ENCODE measurements around the gene KIAA0930.

GRCh38 chr22:45205480-45205902, 35.2 kb downstream of the KIAA0930 start:
- PRO-cap = no peak
- RAMPAGE, long total RNA, 4 experiments = start-site peak on the minus strand in 1 of 4 experiments, at chr22:45205642-45205855 at its widest, 23 to 25 reads per replicate

- PRO-cap = bidirectional peak, plus-strand start at chr22:45241130, minus-strand start at chr22:45240924
- RAMPAGE, long total RNA, 4 experiments = start-site peak on the minus strand in 3 of 4 experiments, at chr22:45240641-45240749 at its widest, 21 to 74 reads per replicate
Measured at GRCh38 chr22:45240446-45241415, at the start of gene KIAA0930. Gene KIAA0930 (minus strand): TSS chr22:45240894.

DNA sequence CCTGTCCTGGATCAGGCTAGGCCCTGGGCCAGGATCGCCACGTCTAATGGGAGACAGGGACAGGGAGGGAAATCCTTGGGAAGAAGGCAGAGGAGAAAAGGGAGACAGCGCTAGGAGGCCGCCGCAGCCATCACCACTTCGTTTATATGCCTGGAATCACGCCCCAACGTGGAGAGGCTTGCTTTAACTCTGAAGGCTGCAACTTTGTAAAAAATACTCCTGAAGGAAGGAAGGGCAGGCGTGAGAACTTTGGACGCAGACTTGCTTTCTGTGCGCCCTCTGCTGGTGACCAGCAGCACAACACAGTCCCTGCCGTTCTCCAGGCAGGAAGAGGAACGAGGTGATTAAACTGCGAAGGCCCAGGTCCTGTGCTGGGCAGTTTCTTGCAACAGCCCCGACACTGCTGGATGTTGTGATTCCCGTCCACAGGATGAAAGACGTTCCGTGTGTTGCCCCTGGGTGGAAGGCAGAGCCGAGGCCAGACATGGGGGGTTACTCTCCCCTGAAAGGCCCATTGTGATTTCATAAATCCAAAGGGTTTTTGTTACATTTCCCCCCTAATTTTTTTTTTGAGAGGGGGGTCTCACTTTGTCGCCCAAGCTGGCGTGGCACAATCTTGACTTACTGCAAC, 22.2 kb downstream of the RIBC2 start:
- PRO-cap = no peak
- RAMPAGE, long total RNA, 4 experiments = no peak in any of the 4 experiments

DNA sequence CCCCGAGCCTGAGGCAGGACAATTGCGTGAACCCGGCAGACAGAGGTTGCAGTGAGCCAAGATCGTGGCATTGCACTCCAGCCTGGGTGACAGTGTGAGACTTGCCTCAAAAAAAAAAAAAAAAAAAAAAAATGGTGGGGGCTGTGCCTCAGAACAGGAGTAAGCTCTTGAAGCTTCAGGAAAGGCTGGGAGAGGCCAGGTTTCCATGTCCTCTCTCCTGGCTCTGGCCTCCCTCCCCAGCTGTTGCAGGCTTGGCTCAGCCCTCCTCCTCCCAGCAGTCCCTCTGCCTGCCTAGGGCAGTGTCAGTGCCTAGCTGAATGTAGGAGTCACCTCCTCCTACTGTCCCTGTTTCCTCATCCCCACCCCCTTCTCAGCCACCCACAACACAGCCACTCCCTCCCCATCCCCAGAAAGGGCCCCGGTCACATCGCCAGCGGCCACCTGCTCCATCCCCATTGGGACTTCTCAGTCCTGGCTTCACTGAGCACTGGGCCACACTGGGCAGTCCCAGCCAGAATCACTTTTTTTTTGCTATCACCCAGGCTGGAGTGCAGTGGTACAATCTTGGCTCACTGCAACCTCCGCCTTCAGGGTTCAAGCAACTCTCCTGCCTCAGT, 3.0 kb upstream of the FBLN1 start:
- PRO-cap = no peak
- RAMPAGE, long total RNA, 4 experiments = no peak in any of the 4 experiments

GRCh38 chr22:45504213-45504908, 1.7 kb downstream of the FBLN1 start:
- PRO-cap = no peak
- RAMPAGE, long total RNA, 4 experiments = no peak in any of the 4 experiments

GRCh38 chr22:45551699-45551939, 48.9 kb downstream of the FBLN1 start:
- PRO-cap = no peak
- RAMPAGE, long total RNA, 4 experiments = no peak in any of the 4 experiments

GRCh38 chr22:45562755-45563561, 60.3 kb downstream of the FBLN1 start:
- PRO-cap = no peak
- RAMPAGE, long total RNA, 4 experiments = no peak in any of the 4 experiments

- PRO-cap = no peak
- RAMPAGE, long total RNA, 4 experiments = no peak in any of the 4 experiments
Measured at GRCh38 chr22:45588122-45588497, 83.5 kb upstream of the ATXN10 start.

- PRO-cap = no peak
- RAMPAGE, long total RNA, 4 experiments = no peak in any of the 4 experiments
Measured at GRCh38 chr22:45785297-45786117, 113.9 kb downstream of the ATXN10 start.

- PRO-cap = no peak
- RAMPAGE, long total RNA, 4 experiments = no peak in any of the 4 experiments
Measured at GRCh38 chr22:45848551-45849243, 128.3 kb downstream of the WNT7B start.

GRCh38 chr22:45974366-45974901, 2.5 kb downstream of the WNT7B start:
- PRO-cap = no peak
- RAMPAGE, long total RNA, 4 experiments = no peak in any of the 4 experiments

DNA sequence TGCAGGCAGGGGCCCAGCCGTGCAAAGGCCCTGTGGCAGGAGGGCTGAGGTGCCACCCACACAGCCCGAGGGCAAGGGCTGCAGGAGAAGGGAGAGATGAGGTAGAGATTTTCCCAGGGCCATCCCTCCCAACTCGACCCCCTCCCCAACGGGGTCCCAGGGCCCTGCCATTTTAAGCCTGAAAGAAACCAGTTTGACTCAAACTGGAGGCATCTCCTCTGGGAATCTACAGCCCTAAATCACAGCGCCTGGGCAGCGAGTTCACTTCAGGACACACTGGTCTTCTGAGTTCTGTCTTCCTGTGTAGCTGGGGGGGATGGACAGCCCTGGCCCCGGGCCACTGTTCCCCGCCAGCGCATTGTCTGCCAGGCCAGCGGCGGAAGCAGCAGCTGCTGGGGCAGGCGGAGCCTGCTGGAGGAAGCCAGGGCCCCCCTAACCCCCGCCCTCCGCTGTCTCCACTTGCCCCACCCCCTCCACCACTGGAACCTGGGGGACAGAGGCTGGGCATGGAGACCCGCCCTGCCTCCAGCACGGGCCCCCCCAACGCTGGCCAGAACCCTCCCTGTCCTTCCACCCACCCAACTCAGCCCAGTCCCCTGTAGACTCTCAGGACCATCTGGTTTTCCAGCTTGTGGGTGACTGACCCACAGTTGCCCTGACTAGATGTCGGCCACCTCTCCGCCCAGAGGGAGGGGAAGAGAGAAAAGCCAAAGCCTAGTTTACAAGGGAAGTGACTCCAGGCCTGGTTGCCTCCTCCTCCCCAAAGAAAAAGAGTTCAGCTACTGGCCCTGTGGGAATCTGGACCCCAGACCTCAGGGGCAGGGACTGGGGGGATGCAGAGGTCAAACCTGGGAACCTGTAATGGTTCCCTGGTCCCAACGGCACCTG, 20.5 kb upstream of the WNT7B start:
- PRO-cap = no peak
- RAMPAGE, long total RNA, 4 experiments = no peak in any of the 4 experiments

DNA sequence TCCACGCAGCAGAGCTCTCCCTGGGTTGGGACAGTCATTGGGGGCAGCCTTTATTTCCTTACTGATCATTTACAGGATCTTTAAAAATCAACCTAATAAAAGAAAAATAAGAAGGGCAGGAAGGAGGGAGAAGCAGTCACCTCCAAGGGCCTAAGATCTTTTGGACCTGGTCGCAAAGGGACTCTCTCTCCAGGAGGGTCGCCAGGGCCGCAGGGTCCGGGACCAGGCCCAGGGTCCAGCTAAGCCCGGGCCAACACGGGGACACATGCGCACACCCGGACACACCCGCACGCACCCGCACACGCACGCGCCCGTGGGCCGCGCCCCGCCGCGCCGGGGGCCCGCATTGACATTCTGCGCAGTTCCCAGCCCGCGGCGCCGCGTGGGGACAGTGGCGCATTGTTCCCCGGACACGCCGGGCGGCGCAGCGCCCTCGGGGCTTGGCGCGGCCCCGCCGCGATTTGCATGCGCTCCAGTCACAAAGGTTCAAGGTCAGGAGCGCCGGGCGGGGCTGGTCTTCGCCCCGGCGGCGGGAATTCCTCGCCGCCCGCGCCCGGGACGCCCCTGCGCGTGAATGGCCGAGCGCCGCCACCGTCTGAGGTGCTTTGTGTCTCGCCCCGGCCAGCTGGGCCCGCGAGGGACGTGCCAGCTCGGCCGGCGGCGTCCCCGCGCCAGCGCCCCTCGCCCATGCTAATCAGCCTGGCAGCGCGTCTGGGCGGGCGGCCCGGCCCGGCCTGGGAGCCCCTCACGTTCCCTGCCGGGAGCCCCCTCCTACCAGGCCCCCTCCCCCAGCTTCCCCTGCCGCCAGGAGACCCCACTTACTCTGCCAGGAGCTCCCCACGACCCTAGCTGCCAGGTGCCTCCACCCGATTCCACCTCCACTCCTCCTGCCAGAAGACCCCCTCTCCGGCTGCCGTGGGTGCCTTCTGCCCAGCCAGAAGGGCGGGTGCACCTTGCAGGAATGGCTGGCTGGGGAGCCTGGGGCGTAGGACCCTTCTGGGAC, 50.4 kb upstream of the WNT7B start:
- PRO-cap = bidirectional peak, plus-strand start at position 359 of the sequence, minus-strand start at position 384 of the sequence; bidirectional peak, plus-strand start at position 481 of the sequence, minus-strand start at position 463 of the sequence
- RAMPAGE, long total RNA, 4 experiments = no peak in any of the 4 experiments

- PRO-cap = no peak
- RAMPAGE, long total RNA, 4 experiments = no peak in any of the 4 experiments
Measured at GRCh38 chr22:46038455-46038978, 61.6 kb upstream of the WNT7B start.

DNA sequence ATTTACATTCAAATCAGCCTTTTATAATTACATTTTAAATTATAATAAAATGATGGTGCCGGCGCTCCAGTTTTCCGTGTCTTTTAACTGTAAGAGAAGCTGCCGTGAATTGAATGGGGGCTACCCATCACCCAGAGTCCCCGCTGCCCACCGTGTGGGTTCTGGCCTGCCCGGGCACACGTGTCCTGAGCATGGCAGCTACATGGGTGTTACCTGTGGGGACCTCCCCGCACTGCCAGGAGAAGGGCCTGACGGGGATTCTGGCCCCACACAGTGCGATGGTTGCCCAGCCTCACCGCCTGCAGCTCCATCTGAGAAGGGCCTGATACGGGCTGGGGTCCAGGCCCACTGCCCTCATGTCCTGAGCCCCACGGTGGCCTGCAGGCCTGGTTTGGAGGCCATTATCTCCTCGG, 72.2 kb upstream of the PPARA start:
- PRO-cap = no peak
- RAMPAGE, long total RNA, 4 experiments = no peak in any of the 4 experiments

DNA sequence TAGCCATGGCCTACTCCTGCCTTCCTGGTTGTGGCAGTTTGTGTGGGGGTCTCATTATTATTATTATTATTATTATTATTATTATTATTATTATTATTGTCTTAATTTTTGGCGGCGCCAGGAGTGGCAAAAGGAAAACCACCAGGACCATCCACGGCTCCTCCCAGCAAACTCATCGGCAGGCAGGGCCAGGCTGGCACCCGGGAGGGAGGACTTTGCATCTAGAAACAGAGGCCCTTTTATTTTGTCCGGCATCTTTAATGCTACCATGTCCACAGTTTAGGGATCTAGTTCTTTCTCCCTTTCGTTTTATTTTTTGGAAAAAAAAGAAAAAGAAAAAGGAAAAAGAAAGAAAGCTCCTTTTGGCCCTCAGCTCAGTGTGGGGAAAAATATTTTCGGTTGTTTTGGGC, 69.4 kb upstream of the PPARA start:
- PRO-cap = no peak
- RAMPAGE, long total RNA, 4 experiments = no peak in any of the 4 experiments

DNA sequence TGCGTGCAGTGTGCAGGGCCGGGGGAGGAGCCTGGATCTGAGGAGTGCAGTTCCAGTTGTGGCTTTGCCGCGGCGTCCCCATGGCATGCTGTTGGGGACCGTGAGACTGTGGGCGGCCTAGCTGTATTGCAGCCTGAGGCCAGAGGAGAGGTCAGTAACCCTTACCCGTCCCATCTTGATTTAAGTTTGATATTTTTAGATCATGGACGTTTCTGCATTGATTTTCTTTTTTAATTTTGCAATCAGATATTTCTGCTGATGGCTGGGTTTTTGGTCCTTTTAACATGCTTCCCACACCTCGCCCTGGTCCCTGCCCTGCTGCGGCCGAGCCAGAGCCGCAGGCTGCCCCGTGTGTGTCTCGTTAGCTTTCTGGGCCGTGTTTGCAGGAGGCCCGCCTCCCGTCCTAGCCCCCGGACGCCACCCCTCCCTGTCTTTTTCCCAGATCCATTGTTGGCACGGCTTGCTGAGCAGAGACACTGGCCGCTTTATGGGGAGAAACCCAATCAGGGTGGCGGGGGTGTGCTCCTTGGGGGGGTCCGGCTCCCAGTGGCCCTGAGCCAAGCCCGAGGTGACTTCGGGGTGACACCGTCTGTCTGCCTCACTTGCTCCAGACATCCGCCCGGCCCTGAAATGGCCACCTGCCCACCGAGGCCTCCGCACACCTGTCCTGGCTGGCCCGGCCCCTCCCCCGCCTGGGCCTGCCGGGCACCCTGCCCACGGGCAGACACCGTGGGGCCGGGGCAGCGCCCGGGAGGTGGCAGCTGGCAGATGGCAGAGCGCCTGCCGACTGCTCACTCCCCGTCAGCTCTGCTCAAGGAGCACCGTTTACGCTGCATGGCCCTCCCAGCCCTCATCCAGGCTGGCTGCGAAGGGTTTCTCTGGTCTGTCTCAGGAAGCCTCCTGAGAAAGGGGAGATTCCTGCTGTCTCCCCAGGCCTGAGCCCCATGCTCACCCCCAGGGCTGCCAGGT, 43.3 kb upstream of the PPARA start:
- PRO-cap = no peak
- RAMPAGE, long total RNA, 4 experiments = no peak in any of the 4 experiments

- PRO-cap = no peak
- RAMPAGE, long total RNA, 4 experiments = no peak in any of the 4 experiments
Measured at GRCh38 chr22:46142918-46143515, 7.3 kb upstream of the PPARA start.

DNA sequence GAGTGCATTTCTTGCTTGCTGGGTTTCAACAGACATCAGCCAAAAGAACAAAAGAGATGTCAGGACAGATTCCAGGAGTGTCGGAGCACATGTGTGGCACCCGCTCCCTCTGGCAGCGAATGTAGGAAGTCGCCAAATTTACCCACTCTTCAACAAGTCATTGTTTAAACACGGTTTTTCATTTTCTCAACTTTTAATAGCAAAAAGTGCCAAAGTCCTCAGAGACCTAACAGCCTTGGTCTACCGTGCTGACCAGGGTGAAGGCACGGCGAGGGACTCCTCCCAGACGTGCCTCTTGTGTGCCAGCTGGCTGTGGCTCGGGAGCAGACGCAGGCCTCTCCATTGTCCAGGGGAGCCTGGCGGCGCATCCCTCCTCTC, 11.7 kb downstream of the CDPF1 start:
- PRO-cap = no peak
- RAMPAGE, long total RNA, 4 experiments = no peak in any of the 4 experiments

- PRO-cap = no peak
- RAMPAGE, long total RNA, 4 experiments = no peak in any of the 4 experiments
Measured at GRCh38 chr22:46293404-46294236, 3.0 kb upstream of the GTSE1 start.